ENCODE measurements around a stretch of chr6.

DNA sequence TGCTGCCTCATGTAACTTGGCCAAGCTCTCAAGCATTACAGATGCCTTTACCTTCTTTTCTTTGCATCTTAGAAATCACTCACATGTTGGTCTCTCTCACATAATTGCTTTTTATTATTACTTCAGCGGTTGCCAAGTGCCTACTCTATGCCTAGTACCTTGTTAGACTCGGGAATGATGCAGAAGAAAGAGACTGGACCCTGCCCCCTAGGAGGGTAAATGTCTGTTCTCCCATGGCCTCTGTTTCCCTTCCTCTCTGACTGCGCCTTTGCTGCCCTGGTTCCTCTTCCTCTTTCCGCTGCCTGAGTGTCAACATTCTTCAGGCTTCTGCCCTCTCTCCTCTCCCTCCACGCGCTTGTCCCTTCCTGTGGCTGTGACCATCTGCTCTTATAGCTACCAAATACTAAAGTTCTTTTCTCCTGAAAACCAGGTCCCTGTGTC lies 28.7 kb downstream of the PPARD start:
- PRO-cap: no peak

DNA sequence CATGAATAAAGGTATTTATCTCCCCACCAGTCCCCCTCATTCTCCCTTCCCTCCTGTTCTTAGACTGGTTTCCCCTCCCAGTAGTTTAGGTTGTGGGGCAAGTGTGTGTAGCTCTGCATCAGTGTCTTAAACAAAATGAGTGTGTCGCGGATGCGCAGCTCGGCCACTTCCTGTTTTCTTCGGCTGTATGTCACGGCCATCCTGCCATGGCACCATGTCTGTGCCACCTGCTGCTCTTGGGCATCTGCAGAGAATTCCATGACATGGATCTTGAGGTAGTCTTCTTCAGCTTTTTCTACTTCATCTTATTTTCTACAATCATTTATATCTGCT lies 51.7 kb downstream of the PPARD start:
- PRO-cap: no peak

DNA sequence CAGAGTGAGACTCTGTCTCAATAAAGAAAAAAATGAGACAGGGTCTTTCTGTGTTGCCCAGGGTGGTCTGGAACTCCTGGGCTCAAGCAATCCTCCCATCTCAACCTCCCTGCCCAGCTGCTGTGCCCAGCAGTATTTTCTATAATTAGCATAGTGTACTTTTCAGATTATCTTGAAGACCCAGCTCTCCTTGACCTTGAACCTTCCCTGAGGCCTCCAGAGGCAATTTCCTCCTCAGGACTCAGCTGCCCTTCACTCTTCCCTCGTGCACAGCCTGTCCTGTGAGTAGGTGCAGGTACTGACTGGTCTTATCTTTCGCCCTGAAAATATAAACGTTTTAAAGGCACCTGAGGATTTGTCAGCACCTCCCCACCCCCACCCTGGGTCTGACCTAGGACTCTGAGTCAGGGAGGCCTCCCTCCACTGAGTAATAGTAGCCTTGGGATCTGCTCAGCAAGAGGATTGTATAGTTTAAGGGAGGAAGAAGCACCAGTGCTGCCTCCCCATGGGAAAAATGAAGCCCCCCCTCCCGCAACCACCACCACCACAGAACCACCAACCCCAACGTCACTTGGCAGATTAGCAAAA lies 54.5 kb downstream of the PPARD start:
- PRO-cap: no peak

- PRO-cap: no peak
Observed at GRCh38 chr6:35427349-35427862, 24.7 kb upstream of the FANCE start.

DNA sequence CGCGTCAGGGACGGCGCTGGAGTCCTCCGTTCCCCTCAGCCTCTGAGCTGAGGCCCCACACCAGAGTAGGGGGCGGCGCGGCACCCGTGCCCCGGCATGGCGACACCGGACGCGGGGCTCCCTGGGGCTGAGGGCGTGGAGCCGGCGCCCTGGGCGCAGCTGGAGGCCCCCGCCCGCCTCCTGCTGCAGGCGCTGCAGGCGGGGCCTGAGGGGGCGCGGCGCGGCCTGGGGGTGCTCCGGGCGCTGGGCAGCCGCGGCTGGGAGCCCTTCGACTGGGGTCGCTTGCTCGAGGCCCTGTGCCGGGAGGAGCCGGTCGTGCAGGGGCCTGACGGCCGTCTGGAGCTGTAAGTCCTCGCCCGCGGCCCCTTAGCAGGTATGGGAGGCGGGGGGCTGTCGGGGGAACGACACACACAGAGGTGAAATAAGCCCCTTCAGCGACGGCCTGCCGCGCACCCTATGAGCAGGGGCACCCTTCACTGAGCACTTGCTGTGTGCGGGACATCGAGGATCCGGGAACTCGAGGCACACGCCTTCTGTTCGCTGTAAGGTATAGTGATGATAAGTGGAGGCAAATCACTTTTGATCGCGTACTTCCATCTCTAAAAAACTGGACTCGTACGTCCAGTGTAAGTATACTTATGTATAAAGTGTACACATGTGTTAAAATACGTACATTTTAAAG lies 453 bp downstream of the FANCE start:
- PRO-cap: no peak

- PRO-cap: no peak
Observed at GRCh38 chr6:35479786-35480468, 11.7 kb downstream of the RPL10A start.

- PRO-cap: no peak
Observed at GRCh38 chr6:35487614-35488804, 8.9 kb downstream of the TEAD3 start.

DNA sequence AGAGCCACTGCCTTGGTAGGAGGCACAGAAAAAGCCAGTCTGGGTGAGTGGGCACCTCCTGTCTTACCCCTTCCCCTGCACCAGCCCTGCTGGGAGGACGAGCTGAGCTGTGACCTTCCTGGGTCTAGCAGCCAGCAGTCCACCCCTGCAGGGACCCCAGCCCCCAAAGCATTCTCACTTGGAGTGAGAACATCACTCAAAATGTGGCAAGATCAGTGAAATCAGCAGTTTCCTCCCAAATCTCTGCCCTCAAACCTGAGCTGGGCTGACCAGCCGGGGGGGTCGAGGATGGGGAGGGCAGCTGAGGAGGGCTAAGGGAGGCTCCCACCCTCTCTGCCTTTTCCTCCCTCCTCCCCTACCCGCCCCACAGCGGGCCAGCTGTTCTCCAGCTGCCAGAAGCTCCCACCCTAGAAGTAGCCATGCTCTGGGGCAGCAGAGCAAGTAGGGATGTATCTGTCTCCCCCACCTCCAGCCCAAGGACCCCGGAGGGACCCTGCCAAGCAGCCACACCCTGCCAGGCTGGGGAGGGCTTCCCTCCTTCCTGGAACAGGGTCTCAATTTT lies 4.8 kb downstream of the TEAD3 start:
- PRO-cap: no peak

- PRO-cap: no peak
Observed at GRCh38 chr6:35497704-35498768, 1.2 kb upstream of the TEAD3 start.

GRCh38 chr6:35575359-35576028 lies 62.8 kb upstream of the TULP1 start:
- PRO-cap: no peak

DNA sequence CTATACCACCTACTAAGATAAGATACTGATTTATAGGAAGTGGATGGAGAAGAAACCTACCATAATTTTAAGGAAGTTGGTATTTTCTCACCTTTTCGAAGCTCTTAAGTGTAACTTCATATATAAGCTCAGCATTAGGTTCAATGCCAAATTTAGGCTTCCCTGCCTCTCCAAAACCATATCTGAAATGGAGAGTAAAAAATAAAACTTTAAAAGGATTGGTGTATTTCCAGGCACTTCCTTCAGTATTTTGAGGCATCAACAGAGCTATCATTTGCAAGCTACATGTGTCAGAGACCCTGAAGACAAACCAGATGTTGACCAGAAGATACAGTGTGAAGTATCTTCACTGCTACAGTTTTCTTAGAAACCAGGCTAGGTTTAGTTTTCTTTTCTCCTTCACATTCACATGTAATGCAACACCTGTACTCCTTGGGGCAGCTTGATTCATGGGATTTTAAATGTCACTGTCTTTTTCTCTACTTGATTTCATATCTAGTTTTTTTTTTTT lies 78.4 kb upstream of the TULP1 start:
- PRO-cap: no peak

GRCh38 chr6:35600461-35600858 lies 87.8 kb upstream of the TULP1 start:
- PRO-cap: no peak

GRCh38 chr6:35724054-35724670 lies 12.7 kb upstream of the ARMC12 start:
- PRO-cap: no peak

GRCh38 chr6:36049545-36050204 lies 22.1 kb downstream of the MAPK14 start:
- PRO-cap: no peak

DNA sequence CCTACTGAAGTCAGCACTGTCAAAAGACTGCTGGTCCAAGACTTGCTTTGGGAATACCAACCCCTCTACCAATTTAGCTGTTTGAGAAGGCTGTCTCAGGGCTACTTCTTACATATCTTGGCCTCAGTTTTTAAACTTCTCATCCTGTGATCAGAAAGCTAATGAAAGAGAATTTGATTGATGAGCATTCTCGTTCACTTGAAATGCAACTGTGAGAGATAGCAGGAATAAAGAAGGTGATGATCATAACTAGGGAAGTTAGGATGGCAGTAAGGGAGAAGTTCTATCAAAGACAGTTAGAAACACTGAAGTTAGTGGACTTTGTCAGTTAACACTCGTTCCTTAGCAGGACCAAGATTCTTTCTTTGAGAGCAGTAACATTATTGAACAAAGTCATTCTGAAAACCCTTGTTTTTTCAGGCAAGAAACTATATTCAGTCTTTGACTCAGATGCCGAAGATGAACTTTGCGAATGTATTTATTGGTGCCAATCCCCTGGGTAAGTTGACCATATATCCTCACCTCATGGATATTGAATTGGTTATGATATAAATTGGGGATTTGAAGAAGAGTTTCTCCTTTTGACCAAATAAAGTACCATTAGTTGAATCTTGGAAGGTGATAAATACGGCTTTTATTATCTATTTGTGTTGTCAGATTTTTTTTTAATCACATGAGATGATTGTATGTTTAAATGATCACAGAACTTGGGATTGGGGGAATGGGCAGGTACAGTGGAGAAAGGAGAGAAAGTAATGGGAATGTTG lies 28.0 kb upstream of the MAPK13 start:
- PRO-cap: no peak

GRCh38 chr6:36126673-36127491 lies 3.4 kb upstream of the MAPK13 start:
- PRO-cap: no peak

- PRO-cap: no peak
Observed at GRCh38 chr6:36129821-36129995, 605 bp upstream of the MAPK13 start.

GRCh38 chr6:36222907-36223417 lies 26.4 kb downstream of the BRPF3 start:
- PRO-cap: no peak

DNA sequence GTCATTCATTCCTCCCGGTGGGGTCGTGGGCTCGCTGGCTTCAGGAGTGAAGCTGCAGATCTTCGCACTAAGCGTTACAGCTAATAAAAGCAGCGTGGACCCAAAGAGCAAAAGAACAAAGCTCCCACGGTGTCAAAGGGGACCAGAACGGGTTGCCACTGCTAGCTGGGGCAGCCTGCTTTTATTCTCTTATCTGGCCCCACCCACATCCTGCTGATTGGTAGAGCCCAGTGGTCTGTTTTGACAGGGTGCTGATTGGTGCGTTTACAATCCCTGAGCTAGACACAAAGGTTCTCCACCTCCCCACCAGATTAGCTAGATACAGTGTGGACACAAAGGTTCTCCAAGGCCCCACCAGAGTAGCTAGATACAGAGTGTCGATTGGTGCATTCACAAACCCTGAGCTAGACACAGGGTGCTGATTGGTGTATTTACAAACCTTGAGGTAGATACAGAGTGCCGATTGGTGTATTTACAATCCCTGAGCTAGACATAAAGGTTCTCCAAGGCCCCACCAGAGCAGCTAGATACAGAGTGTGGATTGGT lies 23.9 kb downstream of the ETV7 start:
- PRO-cap: no peak

DNA sequence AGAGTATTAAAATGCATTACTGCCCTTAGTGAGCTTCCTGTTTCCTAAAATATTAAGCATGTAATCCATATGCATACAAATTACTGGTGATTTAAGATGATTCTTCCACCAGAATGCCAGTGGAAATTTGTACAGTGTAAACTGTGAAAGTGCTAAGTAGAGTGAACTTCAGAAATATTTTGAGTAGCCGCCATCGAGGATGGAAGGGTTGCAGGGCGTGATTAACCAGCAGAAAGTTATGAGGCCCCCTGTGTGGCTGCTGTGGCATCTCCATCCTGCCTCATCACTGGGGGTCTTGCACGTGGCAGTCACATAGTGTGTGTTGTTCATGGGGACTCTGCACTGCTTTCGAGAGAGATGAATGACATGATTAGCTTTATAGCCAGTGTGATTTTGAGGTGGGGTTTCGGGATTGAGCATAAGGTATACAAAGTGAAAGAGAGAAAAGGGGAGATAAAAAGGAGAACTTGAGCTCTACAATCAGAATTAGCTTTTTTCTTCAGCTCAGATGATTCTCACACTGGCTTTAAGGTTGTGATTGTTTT lies 26.4 kb downstream of the KCTD20 start:
- PRO-cap: no peak

Measured in neutrophil (primary cell).